Glomerular endothelial cell (primary cell): ENCODE measurements around a stretch of chr15.

DNA sequence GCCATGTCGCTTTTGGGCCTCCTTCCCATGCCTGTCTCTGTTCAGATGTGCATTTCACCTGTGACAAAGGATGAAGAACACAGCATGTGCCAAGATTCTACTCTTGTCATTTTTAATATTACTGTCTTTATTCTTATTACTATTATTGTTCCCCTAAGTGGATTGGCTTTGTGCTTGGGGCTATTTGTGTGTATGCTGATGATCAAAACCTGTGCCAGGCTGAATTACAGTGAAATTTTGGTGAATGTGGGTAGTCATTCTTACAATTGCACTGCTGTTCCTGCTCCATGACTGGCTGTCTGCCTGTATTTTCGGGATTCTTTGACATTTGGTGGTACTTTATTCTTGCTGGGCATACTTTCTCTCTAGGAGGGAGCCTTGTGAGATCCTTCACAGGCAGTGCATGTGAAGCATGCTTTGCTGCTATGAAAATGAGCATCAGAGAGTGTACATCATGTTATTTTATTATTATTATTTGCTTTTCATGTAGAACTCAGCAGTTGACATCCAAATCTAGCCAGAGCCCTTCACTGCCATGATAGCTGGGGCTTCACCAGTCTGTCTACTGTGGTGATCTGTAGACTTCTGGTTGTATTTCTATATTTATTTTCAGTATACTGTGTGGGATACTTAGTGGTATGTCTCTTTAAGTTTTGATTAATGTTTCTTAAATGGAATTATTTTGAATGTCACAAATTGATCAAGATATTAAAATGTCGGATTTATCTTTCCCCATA is 6.7 kb downstream of the SNAPC5 start:
- RAMPAGE, long total RNA, result no peak

DNA sequence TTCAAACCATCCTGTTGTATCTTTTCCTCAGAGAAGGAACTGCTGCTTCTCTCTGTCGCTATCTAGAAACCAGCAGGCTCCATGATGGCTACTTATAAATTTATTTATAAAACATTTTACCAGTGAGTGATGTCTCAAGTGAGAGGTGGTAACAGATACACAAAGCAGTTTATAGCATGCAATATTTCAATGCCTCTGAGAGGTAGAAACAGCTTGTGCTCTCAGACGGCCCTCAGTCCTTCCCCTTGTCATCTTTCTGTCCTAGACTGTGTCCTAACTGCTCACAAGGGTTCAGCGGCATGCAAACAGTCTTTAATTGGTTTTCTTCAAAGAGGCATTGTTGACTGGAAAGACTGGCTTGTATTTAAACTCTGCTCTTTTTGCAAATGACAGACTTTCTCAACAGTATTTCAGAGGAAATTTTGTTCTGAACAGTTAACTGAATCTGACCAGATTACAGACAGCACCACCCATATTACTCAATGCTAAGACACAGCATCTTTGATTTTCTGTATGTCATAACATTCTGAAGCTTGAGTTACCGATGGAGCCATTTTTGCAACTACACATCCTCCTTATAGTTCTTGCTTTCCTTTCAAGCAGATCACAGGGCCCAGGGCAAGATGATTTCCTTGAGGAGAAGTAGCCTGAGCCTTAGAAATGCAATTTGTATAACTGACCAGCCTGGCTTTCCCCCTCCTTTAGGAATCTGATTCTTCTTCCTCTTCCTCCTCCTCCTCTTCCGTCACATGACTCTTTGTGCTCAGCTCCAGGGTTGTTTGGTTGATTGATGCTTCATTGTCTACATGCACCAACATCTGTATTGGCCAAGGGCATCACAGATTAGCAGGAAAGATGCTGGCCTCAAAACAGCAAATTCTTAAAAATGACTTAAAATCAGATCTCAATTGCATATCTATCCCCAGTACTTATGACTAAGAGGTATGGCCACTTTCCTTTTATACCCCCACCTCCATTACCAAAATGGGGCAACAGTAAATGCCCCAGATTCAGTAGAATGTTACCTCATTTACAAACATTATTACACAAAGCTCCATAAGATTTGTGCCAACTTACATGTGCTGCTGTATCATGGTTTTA is 3.5 kb downstream of the SNAPC5 start:
- RAMPAGE, long total RNA, result no peak

GRCh38 chr15:66502500-66503565 is 1.8 kb downstream of the RPL4 start:
- RAMPAGE, long total RNA, result no peak

- RAMPAGE, long total RNA, result no peak
Measured at GRCh38 chr15:66610851-66611913, 45.4 kb upstream of the LCTL start.

GRCh38 chr15:66617209-66618068 is 51.6 kb upstream of the LCTL start:
- RAMPAGE, long total RNA, result no peak

DNA sequence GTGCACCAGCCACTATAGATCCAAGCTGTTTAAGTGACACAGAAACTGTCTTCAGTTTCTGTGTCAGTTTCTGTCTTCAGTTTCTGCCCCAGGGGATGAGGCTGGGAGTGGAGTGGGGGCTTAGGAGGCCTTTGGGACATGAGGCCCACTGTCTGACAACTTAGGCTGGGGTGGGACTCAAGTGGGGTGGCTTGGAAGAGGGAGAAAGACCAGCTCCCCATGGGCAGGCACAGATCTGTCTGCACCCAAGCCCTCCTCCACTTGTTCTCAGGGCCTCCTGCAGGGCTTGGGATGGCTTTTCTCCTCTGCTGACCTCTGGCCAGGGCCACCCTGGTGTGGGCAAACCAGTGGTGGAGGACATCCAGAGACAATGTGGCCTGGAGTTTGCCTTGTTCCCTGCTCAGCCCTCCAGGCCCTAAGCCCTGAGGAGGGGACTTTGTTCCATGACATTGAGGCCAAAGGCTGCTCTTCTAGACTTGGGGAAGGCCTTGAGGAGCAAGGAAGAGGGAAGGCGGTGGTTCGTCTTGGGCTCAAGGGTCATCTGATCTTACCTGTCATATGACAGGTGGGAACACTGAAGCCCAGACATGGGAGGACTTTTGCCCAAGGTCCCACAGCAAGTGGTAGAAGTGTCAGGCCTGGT is 60.3 kb upstream of the SMAD6 start:
- RAMPAGE, long total RNA, result no peak

- RAMPAGE, long total RNA, result no peak
Measured at GRCh38 chr15:66642481-66642937, 59.5 kb upstream of the SMAD6 start.

GRCh38 chr15:66655895-66656437 is 46.1 kb upstream of the SMAD6 start:
- RAMPAGE, long total RNA, result no peak

GRCh38 chr15:66657856-66658457 is 44.1 kb upstream of the SMAD6 start:
- RAMPAGE, long total RNA, result no peak

DNA sequence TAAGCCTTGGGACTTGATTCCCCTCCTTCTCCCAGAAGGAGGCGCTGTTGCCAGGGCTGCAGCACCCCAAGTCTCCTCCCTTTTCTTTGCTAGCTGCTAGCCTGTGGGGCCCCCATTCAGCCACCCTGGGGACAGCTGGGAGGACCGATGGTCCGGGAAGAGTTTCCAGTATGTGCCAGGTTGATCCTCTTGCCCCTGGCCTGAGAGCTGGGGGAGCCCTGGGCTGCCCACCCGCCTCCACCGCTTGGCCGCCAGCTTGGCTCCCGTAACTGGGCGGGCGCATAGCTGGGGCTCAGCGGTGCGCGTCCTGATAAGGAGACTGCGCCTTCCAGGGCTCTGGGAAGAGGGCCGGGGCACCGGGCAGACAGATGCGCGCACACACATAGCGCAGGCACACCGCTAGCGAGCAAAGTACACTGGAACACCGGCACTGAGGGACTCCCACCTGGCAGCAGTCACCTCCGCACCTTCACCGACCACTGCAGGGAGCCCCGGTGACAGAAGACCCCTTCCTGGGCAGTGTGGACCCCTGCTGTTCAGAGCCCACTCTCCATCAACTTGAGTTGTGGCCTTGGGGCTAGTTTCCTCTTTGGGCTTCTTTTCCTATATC is 4.4 kb downstream of the SMAD6 start:
- RAMPAGE, long total RNA, result no peak

GRCh38 chr15:66707910-66708155 is 5.8 kb downstream of the SMAD6 start:
- RAMPAGE, long total RNA, result no peak

- RAMPAGE, long total RNA, result no peak
Measured at GRCh38 chr15:66718672-66719244, 16.7 kb downstream of the SMAD6 start.

DNA sequence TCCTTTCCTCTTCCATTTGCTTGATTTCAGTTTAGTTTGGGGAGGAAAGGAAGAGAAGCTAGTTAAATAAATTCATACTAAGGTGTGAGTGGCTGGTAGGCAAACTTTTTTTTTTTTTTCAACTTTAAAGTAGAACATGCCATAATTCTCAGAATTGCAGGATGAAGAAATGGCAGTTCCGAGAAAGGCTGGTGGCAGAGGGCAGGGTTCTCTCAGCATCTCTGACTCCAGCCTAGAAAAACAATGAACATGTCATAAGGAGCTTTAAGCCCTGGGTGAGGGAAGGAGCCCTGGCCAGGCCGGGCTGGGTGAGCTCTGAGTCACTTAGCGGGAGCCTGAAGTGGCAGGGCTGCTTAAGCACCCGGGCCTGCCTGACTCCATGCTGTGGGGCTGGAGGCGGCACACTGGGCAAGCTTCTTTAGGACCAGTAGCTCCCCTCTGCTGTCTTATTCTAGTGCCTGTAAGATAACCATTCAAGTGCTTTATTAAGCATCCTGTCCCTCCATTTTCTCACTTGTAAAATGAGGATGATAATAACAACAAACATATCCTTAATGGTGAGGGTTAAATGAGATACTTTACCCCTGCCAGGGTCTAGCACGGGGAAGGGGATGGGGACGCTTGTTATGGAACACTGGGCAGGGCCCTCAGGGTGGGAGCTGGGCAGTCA is 18.2 kb downstream of the SMAD6 start:
- RAMPAGE, long total RNA, result no peak

- RAMPAGE, long total RNA, result no peak
Measured at GRCh38 chr15:66765560-66766729, 63.9 kb downstream of the SMAD6 start.

GRCh38 chr15:66834803-66835871 is 133.1 kb downstream of the SMAD6 start:
- RAMPAGE, long total RNA, result no peak

- RAMPAGE, long total RNA, result no peak
Measured at GRCh38 chr15:66841837-66842697, 140.0 kb downstream of the SMAD6 start.

DNA sequence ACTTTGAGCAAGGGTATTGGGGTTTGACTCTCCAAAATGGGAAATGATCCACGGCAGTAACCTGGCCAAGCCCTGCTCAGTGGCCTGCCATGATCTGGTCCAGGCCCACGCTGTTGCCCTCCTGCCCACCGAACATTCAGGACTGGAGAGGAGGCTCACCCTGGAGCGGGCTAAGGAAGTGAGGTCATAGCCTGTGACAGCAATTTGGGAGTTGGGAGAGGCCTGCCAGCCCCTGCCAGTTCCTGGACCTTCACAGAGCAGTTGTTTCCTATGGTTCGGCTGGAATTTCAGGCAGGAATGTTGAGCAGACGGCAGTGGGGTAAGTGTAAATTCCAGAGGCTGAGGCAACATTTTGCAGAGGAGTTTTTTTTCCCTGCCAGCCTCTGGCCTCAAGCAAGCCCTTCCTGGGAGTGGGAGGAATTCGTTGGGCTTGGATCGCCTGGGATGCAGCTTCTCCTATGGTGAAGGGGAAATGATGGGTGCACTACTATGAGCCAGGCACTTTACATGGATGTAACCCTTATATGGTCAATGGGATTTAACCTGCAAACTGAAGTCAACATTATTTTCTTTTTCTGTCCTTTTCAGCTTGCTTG is 21.1 kb upstream of the SMAD3 start:
- RAMPAGE, long total RNA, result no peak

GRCh38 chr15:67067040-67068030 is 1.9 kb downstream of the SMAD3 start:
- RAMPAGE, long total RNA, result no peak

- RAMPAGE, long total RNA, result no peak
Measured at GRCh38 chr15:67139857-67140256, 74.5 kb downstream of the SMAD3 start.

GRCh38 chr15:67148991-67150043 is 83.9 kb downstream of the SMAD3 start:
- RAMPAGE, long total RNA, result no peak